Tongue (tissue), 2 donors: ENCODE measurements around the genes H3-7, SRGAP2B and NBPF20.

DNA sequence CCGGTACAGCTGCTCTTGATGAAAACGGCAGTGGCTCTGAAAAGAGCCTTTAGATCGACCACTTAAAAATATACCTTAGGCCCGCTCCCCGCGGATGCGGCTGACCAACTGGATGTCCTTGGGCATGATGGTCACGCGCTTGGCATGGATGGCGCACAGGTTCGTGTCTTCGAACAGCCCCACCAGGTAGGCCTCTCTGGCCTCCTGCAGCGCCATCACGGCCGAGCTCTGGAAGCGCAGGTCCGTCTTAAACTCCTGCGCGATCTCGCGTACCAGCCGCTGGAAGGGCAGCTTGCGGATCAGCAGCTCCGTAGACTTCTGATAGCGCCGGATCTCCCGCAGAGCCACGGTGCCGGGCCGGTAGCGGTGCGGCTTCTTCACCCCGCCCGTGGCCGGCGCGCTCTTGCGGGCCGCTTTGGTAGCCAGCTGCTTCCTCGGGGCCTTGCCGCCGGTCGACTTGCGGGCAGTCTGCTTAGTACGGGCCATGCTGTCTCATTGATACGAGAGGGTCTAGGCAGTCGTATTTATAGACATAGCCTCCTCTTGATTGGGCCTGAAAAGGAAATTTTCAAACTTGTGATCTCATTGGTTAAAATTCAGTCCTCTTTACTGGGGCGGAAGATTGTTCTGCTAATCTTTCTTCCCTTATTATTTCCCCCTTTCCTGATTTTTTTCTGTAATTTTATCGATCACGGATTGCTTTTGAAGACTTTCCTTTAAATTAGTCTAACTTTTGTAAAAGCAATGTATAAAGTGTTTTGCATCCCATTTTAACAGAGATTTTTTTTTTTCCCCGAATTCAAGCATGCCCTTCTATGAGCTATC is at the start of gene H3-7:
Gene H3-7, minus strand, starts transcription at position 497 of the 825 bp plus-strand sequence.
- RAMPAGE, long total RNA: no peak

DNA sequence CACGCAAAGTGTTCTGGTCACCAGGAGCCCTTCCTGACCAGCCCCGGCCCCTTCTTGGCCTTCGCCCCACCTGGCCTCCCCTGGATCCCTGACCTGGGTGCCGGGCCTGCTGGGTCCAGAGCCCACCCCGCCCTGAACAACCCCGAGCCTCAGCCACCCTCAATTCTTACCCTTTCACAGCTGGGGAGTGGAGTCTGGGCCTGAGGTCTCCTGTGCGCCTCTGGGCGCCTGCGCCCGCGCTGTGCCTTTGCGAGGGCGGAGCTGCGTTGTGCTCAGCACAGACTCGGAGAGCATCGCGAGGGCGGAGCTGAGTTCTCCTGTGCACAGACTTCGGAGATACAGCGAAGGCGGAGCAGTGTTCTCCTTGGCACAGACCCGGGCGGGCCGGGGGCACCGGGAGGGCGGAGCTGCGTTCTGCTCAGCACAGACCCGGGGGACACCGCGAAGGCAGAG is 123.4 kb downstream of the PPIAL4E start:
- RAMPAGE, long total RNA: no peak

DNA sequence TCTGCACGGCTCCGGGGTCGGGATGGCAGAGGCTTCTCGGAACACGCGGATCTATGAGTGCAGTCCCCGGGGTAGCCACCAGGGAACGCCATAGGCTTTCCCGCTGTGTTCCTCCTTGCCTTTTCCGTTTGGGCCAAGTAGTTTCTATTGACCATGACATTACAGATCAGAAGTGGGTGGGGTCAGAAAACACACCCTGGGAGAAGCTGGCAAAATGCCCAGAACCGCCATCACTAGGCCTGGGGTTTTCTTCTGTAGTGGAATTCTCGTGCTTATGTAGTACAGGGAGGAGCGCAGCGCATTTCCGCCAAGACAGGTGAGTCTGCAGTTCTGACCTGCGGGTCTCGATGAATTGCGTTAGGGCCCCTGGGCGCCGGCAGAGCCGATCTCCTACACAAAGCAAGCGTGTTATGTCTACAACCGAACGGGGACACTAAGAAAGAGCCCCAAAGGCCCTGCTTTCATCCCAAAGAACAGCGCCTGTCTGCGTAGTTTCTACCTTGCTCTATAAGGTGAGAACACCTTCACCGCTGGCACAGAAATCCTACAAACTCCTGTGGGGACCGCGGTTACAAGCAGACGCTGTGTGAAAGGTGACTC is 28.9 kb upstream of the NBPF15 start:
- RAMPAGE, long total RNA: no peak

DNA sequence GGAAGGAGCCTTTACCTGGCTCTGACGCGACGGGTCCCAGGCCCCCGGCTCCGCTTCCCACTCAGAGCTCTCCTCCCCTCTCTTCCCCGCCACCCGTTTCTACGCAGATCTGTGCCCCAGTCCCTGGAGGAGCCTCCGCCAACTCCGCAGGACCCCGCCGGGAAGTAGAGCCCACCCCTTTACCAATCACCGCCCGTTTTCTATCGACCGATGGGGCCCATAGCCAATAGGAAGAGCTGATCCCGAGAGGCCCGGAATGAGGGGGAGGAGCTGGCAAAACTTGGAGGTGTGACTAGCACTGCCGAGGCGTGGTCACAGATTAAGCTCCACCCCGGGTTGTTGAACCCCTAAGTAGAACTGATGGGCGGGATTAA is at the start of gene SRGAP2B:
Gene SRGAP2B, minus strand, starts transcription at position 121 of the 374 bp plus-strand sequence.
- RAMPAGE, long total RNA: no peak

DNA sequence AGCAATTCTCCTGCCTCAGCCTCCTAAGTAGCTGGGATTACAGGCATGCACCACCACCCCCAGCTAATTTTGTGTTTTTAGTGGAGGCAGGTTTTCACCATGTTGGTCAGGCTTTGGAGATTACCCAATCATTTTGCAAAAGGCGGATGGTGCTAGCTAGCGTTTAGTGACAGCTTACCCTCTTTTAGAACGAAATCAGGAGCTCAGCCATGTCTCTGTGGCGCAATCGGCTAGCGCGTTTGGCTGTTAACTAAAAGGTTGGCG is 33.2 kb downstream of the FAM72D start:
- RAMPAGE, long total RNA: no peak

DNA sequence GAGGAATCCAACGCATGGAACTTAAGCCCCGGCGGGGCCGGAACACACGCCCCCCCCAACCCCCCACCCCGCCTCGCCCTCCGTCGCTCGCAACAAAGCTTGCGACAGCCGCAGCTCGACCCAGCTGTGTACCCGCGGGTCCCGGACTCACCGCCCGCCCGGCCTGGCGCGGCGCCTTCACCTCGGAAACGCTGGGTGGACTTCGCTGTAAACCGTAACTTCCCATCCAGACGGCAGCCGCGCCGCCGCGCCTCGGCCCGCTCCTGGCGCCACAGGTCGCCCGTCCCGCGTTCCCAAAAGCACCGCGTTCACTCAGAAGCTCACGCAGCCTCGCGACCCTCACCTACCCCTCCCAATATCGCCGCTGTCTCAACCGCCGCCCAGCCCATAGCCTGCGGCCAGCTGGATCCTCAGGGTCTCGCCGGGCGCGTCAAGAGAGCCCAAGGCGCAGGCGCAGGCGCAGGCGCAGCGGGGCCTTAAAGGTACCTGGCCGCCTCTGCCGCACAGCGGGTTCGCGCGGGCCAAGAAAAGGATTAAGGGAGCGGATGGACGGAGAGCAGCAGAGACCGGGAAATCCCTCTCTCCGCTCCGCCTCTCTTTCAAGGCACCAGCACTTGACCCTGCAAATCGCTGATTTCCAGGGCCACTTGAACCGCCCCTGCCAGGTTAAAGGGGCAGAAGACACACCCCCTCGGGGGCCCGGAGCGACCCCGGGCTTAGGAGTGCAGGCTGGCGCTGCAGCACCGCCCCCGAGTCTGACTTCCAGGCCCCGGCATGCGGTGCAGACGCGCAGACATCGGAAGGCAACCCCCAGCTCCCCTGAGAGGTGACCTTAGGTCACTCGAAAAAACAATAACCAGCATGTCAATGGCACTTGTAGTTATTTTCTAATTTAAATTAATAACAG is at the start of gene NBPF20:
Gene NBPF20, minus strand, starts transcription at position 432 of the 907 bp plus-strand sequence.
- RAMPAGE, long total RNA: no peak

DNA sequence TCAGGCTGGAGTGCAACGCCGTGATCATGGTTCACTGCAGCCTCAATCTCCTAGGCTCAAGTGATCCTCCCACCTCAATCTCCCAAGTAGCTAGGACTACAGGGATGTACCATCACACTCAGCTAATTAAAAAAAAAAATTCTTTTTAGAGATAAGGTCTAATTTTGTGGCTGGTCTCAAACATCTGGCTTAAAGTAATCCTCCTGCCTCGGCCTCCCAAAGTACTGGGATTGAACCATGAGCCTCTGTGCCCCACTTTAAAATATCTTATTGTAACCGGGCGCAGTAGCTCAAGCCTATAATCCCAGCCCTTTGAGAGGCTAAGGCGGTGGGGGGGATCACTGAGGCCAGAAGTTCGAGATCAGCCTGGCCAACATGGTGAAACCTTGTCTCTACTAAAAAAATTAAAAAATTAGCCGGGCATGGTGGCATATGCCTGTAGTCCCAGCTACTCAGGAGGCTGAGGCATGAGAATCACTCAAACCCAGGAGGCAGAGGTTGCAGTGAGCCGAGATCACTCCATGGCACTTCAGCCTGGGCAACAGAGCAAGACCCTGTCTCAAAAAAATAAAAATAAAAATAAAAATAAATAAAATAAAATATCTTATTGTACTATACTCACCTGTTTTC is 48.3 kb downstream of the RNF115 start:
- RAMPAGE, long total RNA: no peak

DNA sequence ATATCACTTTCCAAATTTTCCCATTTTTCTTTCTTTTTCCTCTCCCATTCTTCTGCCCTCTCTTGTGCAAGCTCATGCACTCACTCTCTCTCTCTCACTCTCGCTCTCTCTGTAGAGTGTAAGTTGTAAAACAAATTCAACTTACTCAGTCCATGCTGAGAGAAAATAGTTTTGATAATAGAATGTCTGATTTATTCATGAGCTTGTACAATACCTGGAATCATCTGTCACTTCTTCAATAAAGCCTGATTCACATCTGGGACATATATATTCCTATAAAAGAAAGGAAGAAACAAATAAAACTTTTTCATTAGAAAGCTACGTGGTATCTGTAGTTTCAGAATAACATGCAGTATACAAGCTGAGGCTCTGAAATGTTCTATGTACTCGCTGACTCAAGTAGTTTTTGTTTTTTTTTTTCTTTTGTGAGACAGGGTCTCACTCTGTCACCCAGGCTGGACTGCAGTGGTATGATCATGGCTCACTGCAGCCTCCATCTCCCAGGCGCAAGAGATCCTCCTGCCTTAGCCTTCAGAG is 35.1 kb downstream of the RNF115 start:
- RAMPAGE, long total RNA: no peak

DNA sequence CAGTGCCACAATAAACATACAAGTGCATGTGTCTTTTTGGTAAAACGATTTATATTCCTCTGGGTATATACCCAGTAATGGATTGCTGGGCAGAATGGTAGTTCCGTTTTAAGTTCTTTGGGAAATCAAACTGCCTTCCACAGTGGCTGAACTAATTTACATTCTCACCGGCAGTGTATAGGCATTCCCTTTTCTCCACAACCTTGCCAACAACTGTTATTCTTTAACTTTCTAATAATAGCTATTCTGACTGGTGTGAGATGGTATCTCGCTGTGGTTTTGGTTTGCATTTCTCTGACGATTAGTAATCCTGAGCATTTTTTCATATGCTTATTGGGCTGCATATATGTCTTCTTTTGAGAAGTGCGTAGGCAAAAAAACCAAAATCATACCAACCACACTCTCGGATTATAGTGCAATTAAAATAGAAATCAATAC is 5.8 kb downstream of the RNF115 start:
- RAMPAGE, long total RNA: no peak

DNA sequence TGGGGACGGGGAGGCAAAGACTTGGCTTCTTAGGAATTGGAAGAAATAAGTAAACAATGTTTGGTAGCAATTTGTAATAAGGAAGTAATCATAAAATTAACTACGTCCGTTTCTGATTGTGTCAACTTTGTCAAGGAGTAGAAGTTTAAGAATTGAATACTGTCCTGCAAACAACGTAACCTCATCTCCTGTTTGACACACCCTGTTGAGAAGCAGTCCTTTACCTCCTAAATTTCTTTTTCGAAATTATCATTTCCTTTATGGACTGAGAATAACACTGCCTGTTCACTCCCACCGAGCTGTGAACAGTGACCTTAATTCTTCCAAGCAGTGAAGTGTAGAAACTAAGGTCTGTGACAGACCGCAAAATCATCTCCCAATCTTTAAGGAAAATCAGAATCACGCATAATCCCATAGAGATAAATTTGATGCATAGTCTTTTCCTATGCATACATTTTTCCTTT is 604 bp downstream of the POLR3C start:
- RAMPAGE, long total RNA: no peak

DNA sequence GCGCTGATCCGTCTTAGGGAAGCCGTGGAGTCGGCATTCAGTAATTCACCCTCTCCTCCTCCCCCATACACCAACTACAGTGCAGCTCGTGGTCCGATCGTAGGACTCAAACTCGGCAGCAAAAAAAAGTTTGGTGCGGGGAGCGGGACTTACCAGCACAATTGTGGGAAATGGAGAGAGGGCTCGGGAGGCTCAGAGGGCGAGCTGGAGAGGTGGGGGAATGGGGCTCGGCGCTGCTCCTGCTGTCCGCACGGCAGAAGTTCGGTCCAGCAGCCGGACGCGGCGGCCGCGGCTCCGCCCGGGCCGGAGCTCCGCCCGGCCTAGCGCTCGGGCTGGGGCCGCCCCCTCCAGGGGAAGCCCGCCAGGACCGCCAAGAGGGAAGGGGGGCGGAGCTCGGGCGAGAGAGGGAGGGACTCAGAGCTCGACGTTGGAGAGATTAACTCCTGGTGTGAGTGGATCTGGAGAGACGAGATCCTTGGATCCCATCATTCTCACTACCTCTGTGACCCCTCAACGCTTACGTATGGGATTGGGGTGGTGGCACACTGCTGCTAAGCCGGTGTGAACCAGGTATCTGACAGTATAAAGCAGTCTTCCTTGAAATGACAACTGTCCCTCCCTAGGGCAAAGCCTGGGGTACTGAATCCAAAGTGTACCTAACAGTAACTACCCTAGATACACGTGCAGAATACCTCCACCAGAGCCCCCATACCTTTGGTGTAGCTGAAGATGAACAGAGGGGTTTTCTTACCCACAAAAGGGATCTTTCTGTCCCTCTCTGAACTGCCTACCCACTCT is 830 bp upstream of the PIAS3 start:
- RAMPAGE, long total RNA: start-site peak on the minus strand centred at position 284 of the sequence, 43 bp wide, 45 and 26 reads in 2 replicates

- RAMPAGE, long total RNA: no peak
These were observed 6.4 kb upstream of the ANKRD35 start for GRCh38 chr1:145891711-145892769.

DNA sequence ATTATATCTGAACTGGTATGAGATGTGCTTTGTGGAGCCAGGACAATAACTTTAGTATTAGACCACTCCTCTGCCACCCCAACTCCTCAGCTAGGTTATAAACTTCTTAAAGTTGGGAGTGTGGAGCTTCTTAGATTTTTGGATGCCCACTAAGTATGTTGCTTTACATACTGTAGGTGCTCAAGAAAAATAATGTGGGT is 1.1 kb upstream of the ITGA10 start:
- RAMPAGE, long total RNA: no peak

GRCh38 chr1:145978160-145978521 is 13.7 kb downstream of the POLR3GL start:
- RAMPAGE, long total RNA: no peak

GRCh38 chr1:145993334-145993937 is 2.9 kb downstream of the TXNIP start:
- RAMPAGE, long total RNA: no peak

DNA sequence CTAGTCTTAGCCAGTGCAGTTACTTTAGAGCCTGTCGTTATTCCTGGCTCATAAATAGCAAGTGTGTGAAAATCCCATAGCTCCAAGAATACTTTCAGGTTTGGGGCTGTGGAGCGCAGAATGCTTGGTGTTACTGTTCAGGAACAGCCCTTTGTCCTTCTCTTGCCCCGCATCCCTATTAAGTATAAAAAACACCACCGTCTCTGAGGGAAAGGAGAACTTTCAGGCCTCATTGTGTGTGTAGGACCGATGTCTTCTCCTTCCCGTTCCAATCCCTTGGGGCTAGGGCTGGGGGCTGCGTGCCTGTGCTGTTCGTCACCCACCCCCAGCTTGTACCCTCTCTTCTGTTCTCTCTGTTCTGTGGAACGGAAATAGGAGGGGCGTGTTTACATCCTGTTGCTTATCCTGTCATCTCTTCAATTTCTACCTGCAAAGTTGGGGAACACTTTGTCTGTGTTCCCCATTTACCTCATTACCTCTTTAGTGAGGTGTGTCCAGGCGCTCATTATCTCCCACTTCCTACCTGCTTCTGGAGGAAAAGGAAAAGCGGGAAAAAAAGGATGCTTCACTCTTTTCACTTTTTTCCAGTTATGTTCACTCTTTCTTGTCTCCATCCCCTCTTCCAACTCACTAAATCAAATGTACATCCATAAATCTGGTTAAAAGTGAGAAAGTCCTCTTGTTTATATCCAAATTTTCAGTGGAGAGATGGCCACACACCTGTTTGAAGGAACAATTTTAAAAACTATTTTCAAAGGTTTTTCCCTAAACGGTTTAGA is 812 bp upstream of the TXNIP start:
- RAMPAGE, long total RNA: no peak

DNA sequence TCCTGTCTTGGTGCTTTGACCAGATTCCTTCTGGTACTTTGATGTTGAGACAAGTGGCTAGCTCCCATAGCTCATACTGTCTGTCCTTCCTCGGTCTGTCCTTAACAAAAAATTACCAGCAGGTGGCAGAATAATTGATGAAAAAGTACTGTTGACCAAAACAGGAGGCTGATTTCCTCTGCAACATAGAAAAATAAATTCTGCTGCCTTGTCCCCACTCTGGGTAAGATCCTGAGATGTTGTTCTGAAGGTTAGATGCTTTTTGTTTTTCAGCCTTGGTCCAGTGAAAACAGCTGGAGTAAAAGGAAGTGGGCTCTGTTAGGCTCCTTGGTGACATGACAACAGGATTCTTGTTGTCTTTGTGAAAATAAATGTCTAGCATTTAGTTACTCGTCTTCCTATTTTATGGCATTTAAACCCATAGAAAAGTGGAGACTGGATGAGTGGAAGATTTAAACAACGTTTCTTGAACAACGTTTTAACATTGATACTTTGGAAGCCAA is 11.2 kb upstream of the HJV start:
- RAMPAGE, long total RNA: no peak

GRCh38 chr1:146052331-146052814 is 30.8 kb upstream of the HJV start:
- RAMPAGE, long total RNA: no peak

GRCh38 chr1:146376725-146377527 is 32.4 kb upstream of the PPIAL4H start:
- RAMPAGE, long total RNA: no peak

DNA sequence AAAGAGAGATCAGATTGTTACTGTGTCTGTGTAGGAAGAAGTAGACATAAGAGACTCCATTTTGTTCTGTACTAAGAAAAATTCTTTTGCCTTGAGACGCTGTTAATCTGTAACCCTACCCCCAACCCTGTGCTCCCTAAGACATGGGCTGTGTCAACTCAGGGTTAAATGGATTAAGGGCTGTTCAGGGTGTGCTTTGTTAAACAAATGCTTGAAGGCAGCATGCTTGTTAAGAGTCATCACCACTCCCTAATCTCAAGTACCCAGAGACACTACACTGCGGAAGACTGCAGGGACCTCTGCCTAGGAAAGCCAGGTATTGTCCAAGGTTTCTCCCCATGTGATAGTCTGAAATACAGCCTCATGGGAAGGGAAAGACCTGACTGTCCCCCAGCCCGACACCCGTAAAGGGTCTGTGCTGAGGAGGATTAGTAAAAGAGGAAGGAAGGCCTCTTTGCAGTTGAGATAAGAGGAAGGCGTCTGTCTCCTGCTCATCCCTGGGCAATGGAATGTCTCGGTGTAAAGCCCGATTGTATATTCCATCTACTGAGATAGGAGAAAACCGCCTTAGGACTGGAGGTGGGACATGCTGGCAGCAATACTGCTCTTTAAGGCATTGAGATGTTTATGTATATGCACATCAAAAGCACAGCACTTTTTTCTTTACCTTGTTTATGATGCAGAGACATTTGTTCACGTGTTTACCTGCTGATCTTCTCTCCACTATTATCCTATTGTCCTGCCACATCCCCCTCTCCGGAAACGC is 10.4 kb downstream of the NBPF12 start:
- RAMPAGE, long total RNA: no peak